ENCODE measurements around the gene GRM1.

DNA sequence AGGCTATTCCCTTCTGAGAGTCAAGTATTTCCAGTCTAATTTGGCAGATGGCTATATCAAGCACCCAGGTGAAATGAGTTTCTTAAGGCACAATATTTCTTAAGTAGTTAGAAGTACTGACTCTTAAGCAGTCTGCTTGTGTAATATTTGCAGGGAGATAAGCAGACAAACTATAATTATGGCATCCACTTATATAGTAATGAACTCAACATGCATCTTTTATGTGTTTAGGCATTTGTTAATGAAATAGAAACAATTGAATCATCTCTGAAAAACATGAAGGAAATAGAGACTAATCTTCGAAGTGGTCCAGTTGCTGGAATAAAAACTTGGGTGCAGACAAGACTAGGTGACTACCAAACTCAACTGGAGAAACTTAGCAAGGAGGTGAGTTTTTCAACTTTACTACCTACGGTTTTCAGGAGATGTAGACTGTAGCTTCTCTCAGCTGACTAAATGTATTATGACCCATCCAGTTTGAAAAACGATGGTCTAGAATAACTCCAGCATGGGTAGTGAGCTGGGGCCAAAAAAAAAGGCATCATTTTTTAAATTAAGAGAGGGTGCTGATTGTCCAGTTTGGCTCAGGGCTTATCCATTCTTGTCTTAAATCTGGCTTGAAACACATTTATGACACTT, 189.4 kb downstream of the UTRN start:
- RRBS: no CpG with 5 or more reads among the region's 3 CpGs

GRCh38 chr6:144481958-144482522, 196.9 kb downstream of the UTRN start:
- RRBS: no CpG with 5 or more reads among the region's 4 CpGs

DNA sequence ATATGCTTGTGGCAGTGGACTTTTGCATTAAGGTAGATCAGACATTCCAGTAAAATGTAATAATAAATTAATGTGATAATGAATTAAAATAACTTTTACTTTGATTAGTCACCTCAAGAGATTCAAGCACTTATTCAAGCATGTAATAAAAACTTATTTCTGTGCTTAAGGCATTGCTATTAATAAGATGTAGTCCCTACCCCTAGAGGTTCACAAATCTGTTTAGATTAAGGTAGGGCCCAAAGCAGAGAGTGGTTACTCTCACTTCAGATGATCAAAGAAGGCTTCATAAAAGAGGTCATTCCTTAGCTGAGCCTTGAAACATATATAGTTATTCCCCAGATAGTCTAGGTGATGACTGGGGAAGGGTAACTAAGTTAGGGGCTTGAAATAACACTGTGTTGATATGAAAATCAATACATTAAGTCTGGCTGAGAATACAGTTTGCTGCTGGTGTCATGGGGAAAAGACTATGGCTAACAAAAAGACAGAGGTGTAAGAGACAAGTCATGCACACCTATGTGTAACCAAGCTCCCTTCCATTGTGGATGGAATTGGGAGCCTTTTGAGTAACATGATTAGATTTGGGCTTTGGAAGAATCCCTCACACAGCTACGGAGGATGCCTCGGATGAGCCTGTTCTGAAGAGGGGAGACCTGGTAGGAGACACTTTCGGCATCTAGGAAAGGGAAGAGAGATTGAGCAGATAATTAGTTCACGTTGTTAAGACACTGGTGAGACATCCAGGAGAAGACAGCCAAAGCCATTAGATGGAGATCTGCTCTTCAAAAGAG, 395.5 kb downstream of the UTRN start:
- RRBS: no CpG with 5 or more reads among the region's 4 CpGs

DNA sequence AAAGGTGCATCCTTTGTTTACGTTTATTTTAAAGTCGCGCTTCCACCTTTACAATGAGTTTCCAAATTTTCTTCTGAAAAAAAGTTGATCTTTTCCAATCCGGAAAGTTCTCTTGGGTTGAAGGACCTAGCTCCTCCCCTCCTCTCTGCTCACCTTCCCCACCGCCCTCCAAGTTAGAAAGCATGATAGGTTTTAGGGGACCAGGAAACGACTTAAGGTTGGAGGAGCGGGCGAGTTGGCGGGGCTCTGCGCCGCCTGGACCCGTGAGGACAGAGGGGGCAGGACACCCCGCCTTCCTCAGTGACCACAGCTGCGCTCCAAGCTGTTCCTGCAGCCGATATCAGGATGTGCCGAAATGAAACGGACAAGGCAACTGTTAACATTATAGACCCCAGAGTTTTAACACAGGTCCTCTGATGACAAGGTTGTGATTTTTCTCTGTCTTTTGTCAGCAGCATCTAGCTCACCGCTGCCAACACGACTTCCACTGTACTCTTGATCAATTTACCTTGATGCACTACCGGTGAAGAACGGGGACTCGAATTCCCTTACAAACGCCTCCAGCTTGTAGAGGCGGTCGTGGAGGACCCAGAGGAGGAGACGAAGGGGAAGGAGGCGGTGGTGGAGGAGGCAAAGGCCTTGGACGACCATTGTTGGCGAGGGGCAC, at the start of gene GRM1:
TSS of gene GRM1 (plus strand) at position 320 of the 667 bp plus-strand sequence.
- RRBS: no CpG with 5 or more reads among the region's 29 CpGs

GRCh38 chr6:146860464-146861306, 261.9 kb downstream of the ADGB start:
- RRBS: no CpG with 5 or more reads among the region's 5 CpGs

DNA sequence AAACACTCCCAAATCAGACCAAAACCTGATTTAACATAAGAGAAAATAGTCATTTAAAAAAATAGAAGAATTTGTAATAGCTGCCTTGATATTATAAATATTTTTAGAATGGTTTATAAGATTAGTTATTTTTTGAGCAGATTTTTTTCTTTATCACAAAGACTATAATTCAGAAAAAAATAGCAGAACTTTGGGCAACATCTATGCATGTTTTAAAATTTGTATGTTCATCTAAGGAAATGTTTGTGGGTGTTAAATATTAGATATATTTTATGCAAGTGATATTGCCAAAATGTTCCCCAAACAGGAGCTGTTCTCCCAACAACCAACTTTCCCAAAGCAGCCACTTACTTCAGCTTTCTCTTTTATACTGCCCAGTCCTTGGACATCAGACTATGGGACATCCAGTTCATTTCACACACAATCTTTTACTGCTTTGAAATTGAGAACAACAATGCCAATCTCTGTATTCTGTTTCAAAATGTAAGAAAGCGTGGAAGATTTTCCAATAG, 286.6 kb downstream of the ADGB start:
- RRBS: no CpG with 5 or more reads among the region's 1 CpG

DNA sequence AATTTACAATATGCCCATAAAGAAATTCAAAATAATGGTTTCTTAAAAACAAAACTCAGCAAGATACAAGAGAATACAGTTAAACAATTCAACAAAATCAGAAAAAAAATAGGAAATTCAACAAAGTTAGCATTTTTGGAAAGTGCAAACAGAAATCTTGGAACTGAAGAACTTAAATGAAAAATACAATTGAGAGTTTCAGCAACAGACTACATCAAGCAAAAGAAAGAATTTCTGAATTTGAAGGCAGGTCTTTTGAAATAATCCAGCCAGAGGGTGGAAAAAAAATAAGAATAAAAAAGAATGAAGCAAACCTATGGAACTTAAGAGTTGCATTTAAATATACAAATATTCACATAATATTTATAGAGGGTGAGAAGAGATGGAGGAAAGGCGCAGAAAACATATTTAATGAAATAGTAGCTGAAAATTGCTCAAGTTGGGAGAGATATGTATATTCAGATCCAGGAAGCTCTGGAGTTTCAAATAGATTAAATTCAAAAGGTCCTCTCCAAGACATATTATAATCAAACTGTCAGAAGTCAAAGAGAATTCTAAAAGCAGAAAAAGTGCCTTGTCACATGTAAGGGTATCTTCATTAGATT, 92.5 kb downstream of the STXBP5 start:
- RRBS: no CpG with 5 or more reads among the region's 1 CpG

GRCh38 chr6:147303983-147305167, 100.2 kb downstream of the STXBP5 start:
- RRBS: no CpG with 5 or more reads among the region's 7 CpGs

- RRBS: no CpG with 5 or more reads among the region's 1 CpG
Observed at GRCh38 chr6:147308418-147309218, 104.4 kb downstream of the STXBP5 start.

GRCh38 chr6:147350671-147351811, 146.8 kb downstream of the STXBP5 start:
- RRBS: no CpG with 5 or more reads among the region's 5 CpGs

GRCh38 chr6:147382605-147383383, 125.7 kb upstream of the SAMD5 start:
- RRBS: no CpG with 5 or more reads among the region's 7 CpGs

DNA sequence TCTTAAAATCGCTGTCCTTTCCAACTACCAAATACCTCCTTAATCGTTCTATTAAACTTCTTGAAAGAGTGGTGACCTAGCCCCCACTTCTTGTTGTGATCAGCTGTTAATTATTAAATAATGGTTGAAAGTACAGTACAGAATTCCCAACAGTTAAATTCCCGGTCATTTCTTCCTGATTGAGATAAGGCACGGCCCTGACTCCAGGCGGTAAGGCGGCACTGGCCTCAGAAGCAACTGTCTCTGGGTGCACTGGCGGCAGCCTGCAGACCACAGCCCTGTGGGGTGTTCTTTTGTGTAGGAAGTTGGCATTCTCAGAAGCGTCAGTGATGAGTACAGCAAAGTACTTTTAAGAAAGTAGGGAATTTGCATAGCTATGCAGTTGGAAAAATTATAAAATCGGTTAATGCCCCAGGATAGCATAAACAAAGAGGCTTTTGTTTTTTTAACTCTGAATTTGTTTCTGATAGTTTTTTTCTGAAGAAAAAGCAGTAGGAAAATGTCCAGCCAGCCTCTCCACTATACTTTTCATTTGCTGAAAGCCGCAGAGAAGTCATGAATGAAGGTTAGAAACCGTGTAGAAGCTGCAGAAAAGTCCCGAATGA, 50.5 kb downstream of the SAMD5 start:
- RRBS: no CpG with 5 or more reads among the region's 12 CpGs

GRCh38 chr6:148191635-148192229, 150.9 kb upstream of the SASH1 start:
- RRBS: no CpG with 5 or more reads among the region's 3 CpGs

DNA sequence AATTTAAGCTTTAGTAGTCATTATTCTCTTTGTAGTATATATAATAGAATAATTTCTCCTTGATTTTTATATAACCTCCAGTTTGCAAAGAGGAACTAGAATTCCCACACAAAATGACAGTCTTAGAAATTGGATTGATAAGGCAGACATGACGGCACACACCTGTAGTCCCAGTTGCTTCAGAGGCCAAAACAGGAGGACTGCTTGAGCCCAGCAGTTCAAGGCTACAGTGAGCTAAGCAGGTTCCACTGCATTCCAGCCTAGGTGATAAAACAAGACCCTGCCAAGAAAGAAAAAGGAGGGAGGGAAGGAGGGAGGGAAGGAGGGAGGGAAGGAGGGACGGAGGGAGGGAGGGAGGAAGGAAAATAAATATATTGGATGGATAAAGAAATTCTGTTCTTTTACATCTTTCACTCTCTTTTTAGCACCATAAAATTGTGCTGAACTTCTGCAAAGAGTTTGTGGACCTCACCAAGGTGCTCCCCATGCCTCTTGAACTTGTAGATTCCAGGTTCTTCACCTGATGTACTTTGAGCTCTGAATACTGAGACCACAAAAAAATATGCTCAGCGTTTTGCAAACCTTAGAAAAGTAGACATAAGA, 77.5 kb upstream of the SASH1 start:
- RRBS: no CpG with 5 or more reads among the region's 3 CpGs

- RRBS: no CpG with 5 or more reads among the region's 2 CpGs
Observed at GRCh38 chr6:148345194-148345720, 2.6 kb downstream of the SASH1 start.

DNA sequence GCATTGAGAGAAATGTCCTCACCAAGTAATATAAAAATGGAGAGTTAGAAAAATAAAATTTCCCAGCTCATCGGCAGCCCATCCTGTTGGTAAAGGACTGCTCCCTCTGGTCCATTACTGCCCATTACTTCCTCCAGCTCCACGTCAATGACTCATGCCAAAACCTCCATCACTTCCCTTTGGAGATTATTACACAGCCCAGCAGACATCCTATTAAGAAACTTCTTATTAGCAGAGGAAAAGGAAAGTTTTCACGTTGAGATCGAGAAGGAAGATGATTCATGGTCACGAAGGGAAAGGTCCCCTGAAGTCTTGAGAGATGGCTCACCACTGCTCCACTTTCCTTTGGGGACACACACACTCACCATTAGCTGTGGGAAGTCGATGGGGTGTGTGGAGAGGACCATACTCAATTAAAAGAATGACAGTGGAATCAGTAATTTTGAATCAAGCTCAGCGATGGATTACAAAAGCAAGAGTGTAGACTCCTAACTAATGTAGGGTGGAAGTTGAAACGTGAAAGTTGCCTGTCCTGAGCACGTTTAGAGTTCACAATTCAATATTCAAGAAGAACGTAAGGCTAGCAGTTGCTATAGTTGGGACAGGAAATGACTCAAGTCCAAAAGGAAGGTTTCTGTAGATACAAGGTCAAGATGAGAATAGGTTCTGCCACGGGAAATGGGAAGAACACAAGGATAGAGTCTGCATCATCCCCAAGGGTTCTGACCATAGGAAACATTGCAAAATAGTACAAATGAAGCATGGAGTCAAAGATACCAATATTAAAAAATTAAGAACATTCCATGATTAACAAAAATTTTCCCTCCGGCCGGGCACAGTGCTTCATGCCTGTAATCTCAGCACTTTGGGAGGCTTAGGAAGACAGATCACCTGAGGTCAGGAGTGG, 21.6 kb downstream of the SASH1 start:
- RRBS: no CpG with 5 or more reads among the region's 13 CpGs

DNA sequence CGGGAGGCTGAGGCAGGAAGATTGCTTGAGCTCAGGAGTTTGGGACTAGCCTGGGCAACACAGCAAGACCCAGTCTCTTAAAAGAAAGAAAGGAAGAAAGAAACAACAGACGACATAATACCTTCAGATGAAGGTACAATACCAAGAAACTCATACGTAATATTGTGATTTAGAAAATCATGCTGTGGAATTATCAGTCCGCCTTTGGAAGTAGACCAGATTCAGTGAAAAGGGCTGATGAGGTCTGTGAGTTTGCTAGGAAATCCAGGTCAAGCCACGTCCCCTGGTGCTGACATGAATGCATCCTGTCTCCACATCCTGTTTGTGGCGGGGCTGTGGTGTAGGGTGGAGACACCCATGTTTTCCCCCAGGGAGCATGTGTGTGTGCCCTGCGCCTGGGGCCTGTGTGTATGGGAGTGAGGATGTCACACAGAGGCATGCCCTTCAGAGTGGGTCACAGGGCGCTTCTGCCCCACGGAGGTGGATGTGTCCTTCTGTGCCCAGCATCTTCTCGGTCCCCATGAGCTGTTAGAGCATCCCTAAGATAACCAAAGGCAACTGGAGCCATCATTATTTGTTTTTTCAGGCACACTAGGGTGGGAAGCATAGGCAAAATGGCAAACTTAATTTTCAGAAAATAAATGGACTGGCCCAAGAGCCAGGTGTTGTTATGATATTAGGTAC, 109.1 kb downstream of the SASH1 start:
- RRBS: no CpG with 5 or more reads among the region's 10 CpGs

DNA sequence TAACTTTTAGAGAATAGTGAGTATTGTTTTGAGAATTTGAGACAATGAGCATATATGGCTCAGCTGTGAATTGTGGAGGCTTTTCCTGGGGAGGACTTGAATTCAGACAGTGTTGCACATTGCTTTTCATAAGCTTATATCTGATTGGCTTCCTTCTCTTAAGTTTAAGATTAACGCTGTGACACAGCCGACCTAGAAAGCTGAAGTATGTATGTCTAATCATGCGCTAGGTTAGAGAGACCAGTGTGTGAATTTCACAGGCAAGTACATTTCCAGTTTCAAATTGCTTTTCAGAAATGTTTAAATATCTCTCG, 166.4 kb downstream of the SASH1 start:
- RRBS: no CpG with 5 or more reads among the region's 4 CpGs

GRCh38 chr6:148512972-148514176, 170.7 kb downstream of the SASH1 start:
- RRBS: no CpG with 5 or more reads among the region's 19 CpGs

DNA sequence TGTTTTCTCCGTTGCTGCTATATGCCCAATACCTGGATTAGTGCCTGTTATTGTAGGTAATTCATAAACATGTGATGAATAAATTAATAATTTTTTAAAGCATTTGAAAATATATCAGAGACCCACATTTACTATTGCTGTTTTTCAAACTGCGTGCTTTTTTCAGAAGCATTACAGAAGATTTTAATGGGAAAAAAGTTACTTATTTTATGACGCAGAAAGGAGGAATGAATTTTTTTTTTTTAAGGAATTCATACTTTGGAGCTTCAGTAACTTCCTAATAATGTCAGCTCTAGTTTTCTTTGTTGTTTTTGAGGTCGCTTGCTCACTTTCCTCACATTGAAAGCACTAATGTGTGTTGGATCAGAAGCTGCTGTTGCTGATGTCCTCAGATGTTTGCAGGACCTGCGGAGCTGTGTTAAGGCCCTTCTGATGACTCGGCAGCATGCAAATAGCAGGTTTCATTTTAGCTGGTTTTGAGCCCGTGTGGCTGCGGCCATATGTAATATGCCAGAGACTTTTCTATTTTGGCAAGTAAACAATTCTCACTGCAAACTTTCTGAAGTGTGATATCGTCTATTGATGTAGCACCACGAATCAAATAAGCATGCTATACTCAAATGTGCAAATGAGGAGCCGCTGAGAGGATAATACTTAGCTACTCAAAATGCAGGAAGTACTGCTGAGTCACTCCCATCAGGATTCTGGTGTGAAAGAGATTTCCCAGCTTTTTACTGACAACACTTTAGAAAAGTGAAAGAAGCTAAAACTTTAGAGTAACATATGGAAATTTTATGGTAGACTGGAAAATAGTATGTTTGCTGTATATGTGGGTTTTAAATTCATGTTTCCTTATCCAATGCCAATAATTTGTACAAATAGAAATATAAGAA, 187.8 kb downstream of the SASH1 start:
- RRBS: no CpG with 5 or more reads among the region's 11 CpGs

Data from T47D (cell line).